Fibroblast of villous mesenchyme (primary cell): ENCODE results near the gene GCLM.

DNA sequence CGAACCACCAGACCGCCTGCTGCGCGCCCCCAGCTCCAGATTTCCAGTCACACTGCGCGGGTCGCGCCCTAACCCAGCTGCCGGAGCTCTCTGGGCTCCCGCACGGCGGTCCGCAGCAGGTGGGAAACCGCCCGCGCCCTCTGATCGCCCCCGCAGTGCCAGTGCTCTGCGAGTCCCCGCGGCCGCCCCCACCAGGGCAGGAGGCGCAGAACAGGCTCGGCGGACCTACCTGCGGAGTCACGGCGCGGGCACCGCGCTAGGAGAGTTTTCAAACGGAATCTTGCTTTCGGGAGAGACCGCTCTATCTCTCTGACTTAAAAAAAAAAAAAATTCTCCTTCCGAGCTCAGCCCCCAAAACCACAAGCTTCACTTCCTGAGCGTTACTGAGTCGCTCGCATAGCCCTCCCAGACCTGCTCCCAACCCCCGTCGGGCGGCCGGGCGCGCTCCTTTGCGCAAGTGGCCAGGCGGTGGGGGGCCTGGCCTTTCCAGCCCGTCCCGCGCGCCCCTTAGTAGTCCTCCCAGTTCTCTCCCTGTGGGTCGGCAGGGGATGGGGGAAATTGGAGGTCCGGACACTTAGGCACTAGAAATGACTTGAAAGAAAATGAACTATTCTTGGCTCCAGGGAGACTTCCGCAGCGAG, 820 bp downstream of the GFI1 start:
- CAGE, long polyA plus RNA: no peak

GRCh38 chr1:92634091-92634706, 147.5 kb upstream of the GFI1 start:
- CAGE, long polyA plus RNA: no peak

DNA sequence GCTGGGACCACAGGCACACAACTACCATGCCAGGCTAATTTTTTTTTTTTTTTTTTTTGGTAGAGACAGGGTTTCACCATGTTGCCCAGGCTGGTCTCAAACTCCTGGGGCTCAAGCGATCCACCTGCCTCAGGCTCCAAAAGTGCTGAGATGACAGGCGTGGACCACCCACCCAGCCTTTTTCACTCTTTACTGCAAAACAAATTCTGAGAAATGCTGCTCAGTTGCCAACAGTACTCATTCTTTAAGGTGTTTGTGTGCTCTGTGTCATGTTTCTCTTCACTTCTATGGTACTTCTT, 39.9 kb downstream of the EVI5 start:
- CAGE, long polyA plus RNA: no peak

- CAGE, long polyA plus RNA: no peak
These were observed 14.5 kb upstream of the RPL5 start for GRCh38 chr1:92817346-92817704.

DNA sequence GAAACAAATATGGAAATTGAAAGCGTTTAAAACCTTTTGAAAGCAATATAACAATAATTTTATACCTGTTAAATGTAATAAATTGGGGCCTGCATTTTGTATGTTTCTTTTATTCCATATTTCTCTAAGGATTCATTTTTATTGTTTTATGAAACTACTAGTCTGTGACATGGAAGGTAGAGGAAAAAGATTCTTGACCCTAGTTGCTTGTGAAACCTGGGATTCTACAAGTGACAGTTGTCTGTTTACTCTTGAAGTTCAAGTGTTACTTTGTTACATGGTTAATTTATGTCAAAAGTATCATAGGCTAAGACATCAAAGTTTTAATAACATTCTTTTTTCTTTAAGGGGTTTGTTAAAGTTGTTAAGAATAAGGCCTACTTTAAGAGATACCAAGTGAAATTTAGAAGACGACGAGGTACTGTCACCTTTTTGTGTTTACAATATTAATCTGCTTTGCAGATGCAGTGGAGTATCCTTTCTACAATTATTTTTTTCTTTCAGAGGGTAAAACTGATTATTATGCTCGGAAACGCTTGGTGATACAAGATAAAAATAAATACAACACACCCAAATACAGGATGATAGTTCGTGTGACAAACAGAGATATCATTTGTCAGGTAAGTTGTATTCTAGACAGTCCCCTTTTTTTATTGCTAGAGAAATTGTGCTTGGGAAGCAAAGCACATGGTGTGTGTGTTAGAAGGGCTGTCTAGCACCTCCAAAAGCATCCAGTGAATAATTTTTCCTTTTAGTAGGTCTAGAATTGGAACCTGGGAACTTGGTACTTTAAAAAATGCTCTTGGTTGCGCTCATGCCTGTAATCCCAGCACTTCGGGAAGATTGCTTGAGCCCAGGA, 1.4 kb downstream of the RPL5 start:
- CAGE, long polyA plus RNA: no peak

- CAGE, long polyA plus RNA: no peak
These were observed 5.3 kb downstream of the RPL5 start for GRCh38 chr1:92836867-92837771.

- CAGE, long polyA plus RNA: no peak
These were observed 19.9 kb upstream of the DIPK1A start for GRCh38 chr1:92981016-92981797.

GRCh38 chr1:92990836-92991312, 29.6 kb upstream of the DIPK1A start:
- CAGE, long polyA plus RNA: no peak

DNA sequence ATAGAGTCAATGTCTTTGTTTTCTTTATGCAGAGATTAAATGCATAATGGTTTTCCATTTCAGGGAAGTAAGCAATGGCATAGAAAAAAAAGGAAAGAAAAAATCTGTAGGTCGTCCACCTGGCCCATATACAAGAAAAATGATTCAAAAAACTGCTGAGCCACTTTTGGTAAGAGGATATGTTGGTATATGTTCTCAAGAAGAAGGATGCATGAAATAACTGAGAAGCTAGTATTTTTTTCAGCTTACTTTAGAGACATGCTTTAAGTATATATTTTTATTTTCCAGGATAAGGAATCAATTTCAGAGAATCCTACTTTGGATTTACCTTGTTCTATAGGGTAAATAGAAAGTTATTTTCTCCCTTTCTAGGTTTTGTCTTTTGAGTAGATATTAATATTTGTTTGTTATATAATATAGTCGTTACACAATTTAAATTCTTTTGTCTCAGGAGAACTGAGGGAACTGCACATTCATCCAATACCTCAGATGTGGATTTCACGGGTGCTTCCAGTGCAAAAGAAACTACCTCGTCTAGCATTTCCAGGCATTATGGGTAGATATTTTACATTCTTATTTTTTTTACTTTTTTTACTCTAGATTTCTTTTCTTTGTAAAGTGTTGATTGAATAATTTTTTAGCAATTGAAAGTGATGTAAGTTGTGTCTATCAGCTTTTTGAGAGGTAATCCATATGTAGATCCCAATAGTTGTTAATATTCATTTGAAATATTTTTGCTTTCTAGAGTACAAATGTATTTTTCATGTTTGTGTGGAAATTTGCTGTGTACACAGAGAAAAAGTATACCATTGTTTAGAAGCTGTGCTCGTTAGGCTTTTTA, 46.4 kb downstream of the TMED5 start:
- CAGE, long polyA plus RNA: no peak

DNA sequence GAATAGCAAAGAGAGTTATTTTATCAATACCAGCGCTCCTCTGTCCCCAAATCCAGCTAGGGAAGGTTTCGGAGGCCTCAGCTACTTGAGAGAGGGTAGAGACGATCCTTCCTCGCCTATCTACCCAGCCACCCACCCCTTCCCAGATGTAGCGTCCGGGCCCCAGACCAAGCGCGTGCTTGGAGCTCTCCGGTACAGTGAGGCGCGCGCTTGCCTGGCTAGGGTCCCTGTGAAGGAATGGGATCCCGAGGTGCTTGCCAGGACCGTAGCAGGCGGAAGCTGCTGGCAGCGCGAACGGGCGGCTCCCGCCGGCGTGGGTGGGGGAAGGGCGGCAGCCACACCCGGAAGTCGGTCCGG, 219 bp upstream of the DR1 start:
- CAGE, long polyA plus RNA: start-site peak on the minus strand centred at position 329 of the sequence, 33 bp wide, 66 and 194 reads in 2 replicates

DNA sequence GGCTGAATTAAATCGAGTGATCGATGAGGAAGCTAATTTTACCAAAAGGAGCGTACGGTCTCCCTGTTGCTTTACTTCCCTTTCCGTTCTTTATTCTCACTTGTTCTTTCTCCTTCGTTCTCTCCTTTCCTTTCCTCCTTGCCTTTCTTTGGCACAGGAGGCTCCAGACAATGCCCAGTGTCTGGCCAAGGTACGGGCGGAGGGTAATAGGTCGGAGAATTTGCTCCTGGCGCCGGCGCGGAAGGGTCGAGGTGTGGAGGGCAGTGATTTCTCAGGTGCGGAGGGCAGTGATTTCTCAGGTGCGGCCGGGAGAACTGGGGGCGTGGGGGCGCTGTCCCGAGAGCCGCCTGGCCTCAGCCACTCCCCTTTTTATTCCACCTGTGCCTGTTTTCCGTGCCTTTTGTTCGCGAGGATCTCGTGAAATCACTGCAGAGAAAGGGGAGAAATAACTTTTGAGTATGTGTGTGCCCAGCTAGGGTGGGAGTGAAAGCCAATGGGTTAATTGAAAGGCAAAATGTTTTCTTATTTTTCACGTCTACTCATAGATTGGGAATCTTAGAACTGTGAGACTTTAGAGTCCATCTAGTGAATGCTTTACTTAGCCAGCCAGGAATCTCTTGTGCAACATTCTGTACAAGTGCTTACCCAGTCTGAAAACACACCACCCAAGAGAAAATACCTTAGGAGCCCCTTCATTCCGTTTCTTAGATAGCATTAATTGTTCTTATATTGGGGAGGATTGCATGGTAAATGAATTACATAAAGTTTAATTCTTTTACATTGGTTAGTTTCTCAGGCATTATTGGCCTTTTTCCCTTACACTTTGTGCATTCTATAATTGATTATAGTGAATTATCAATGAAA, 1.3 kb downstream of the FNBP1L start:
- CAGE, long polyA plus RNA: no peak

DNA sequence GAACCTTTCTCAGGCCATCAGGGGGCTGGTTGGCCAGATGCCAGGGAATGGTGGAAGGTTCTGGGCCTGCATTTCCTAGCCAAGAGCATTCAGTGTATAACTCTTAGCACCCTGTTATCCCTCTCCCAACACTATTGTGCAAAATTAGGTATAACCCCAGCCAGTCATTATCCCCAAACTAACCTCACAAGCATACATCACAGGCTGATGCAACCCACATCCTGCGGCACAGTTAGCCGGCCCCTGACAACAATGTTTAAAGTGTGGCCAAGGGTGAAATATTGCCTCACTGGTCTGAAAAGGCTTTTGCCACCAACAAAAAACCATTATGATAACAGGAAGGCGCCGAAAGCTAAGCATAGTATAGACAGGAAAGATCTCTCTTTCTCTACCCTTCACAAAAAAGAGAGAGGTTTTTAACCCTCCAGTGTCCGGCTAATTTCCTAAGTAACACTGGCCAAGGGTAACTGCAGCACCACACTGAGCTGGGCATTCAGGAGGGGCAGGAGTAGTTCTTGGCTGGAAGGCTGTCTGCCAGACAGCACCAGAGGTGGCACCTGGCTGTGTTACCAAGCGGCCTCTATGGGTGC, 77.4 kb upstream of the BCAR3 start:
- CAGE, long polyA plus RNA: no peak

DNA sequence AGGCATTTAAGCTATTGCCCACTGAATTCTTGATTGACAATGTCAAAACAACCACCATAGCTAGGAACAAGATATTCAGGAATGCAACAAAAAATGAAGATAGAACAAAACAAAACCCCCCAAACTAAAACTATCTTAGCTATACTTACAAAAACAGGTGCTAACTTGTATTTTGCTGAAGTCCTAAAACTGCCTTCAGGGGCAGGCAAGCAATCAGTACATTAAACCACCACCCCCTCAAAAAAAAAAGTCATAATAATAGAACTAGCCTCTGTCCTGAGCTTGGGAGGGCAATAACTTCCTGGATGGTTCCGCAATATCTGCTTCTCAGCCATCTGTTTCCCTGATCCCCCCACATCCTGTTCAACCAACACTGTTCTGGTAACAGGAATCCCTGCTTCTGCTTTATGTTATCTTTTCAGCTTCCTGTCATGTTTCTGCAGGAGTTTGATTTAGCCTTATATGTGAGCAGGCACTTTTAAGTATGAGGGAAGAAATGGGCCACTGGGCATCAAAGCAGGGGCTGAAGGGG, 62.2 kb downstream of the DNTTIP2 start:
- CAGE, long polyA plus RNA: no peak

DNA sequence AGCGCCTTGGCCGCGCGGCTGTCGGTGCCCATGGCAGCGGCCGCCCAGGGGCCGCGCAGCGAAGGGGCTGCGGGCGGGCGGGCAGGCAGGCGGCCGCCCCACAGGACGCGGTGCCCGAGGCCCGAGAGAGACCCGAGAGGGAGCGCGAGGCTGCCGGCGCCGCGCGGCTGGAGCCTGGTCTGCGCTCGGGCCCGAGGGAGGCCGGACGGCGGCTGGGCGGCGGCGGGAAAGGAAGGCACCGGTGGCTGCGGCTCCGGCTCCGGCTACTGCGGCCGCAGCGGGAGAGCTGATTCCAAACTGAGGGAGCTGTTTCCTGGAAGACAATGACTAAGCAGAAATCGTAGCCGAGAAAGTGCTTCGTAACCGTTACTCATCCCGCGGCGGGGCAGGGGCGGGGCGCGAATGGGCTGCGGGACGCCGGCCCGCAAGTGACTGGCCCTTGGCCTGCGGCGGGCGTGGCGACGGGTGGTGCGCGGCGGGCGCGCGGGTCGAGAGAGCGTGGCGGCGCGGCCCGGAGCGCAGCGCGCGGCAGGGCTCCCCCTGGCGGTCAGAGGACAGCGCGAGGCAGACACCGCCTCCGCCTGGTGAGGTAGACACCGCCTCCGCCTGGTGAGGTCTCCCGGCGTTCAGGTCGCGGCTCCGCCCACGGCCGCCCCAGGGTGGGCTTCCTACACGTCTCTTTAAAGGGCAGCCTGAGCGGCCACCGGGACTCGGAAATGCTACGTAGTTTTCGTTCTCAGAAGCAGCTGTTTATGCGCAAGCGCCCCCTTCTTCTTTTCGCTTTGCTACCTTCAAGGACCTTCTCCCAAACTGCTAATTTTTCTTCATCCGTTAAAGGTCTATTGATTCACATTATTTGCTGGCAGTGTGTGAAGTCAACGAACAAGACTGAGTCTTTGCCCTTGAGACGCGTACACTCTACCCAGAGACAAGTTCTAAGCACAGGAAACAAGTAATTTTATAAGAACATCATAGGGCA, at the start of gene GCLM:
Gene GCLM, minus strand, starts transcription at position 299 of the 979 bp plus-strand sequence.
- CAGE, long polyA plus RNA: no peak

GRCh38 chr1:94039547-94039935, 81.4 kb downstream of the ABCA4 start:
- CAGE, long polyA plus RNA: no peak

- CAGE, long polyA plus RNA: no peak
These were observed 5.0 kb upstream of the ABCA4 start for GRCh38 chr1:94125973-94126261.

GRCh38 chr1:94194286-94194838, 43.0 kb downstream of the ARHGAP29 start:
- CAGE, long polyA plus RNA: no peak

- CAGE, long polyA plus RNA: no peak
These were observed 35.0 kb downstream of the ARHGAP29 start for GRCh38 chr1:94202331-94202858.

GRCh38 chr1:94237821-94238180, 417 bp upstream of the ARHGAP29 start:
- CAGE, long polyA plus RNA: no peak

- CAGE, long polyA plus RNA: no peak
These were observed 10.1 kb upstream of the ARHGAP29 start for GRCh38 chr1:94247066-94248202.